Epithelial cell of prostate (primary cell): ENCODE measurements around the genes ERICH3 and GIPC2.

GRCh38 chr1:67847480-67847889, 14.2 kb upstream of the GNG12 start:
- RRBS = no CpG with 5 or more reads among the region's 3 CpGs

DNA sequence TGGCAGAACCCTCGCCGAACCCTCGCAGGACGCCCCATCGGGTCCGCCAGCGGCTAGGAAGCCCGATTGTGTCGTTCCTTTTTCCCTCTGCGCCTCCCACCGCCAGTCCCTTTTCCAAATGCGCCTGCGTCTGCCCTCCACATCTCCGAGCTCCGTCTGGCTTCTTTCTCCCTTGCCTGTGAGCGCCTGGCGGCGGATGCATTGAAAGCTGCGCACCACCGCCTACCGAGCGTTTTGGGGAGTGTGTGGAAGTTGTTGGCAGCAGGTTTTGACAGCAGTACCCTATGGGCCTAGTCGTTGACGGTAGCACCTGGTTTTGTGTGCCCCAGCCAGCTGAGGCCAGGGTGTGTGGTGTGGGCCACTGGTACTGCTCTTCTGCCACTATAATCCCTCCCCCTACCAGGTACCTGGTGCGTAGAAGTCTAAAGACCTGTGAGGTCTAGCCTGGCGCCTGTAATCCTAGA, 1.2 kb upstream of the DIRAS3 start:
- RRBS = no CpG with 5 or more reads among the region's 26 CpGs

- RRBS = no CpG with 5 or more reads among the region's 4 CpGs
Observed at GRCh38 chr1:68159467-68160000, 72.8 kb downstream of the WLS start.

DNA sequence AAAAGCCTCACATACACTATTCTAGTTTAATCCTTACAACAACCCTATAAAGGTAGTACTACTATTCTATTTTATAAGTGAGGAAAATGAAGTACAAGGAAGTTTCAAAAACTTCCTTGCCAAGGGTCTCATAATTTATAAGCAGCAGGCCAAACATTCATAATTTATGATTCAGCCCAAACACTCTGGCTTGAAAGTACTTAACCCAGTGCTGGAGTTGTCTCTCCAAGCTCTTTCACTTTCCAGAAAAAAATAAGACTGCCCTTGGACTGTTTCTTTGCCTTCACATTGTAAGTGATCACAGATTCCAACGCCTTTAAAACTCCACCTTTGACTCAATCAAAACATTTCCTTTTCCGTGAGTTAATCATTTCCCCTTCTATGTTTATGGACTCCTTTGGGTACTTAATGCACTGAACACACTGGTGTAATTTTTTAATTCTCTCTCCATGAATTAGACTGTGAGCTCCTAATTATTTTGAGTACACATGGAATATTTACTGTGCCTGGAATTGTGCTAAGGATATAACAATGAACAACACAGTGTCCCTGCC, 54.4 kb downstream of the WLS start:
- RRBS = no CpG with 5 or more reads among the region's 2 CpGs

- RRBS = 0% methylated on average over 3 of the region's 21 CpGs
Observed at GRCh38 chr1:68231376-68231665, 1.0 kb downstream of the WLS start.

DNA sequence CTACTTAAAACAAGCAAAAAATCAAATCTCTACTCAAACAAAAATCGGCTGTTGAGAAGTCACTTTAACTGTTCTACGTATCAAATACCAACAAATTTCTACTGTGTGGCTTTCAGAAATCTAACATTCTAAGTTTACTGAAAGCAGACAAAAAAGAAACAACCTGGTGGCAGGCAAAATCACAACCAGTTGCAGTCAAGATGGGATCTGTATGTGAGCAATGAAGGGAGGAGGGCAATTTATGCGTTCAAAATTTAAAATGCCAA, 1.2 kb downstream of the ANKRD13C start:
- RRBS = no CpG with 5 or more reads among the region's 3 CpGs

- RRBS = no CpG with 5 or more reads among the region's 10 CpGs
Observed at GRCh38 chr1:70530289-70530599, 119.2 kb downstream of the CTH start.

DNA sequence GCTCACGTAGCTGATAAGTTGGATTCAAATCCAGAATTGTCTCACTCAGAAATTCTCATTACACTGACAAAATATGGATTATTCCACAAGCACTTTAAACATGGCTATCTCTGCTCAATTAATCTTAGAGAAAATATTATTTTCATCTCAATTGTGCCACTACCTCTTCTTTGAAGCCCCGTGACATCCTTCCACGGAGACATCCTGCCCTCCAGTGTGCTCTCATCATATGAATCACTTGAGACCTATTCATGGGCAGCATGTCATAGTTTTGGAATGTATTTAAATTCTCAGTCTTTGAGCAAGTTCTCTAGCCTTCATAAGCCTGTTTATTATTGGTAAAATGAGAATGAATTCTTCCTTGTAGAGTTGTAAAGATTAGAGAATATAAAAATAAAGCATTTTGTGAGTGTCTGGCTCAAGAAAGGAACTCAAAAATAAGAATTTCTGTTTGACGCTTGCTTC, 557.2 kb upstream of the ZRANB2 start:
- RRBS = no CpG with 5 or more reads among the region's 4 CpGs

- RRBS = no CpG with 5 or more reads among the region's 4 CpGs
Observed at GRCh38 chr1:74522135-74522559, 9.7 kb upstream of the LRRC53 start.

DNA sequence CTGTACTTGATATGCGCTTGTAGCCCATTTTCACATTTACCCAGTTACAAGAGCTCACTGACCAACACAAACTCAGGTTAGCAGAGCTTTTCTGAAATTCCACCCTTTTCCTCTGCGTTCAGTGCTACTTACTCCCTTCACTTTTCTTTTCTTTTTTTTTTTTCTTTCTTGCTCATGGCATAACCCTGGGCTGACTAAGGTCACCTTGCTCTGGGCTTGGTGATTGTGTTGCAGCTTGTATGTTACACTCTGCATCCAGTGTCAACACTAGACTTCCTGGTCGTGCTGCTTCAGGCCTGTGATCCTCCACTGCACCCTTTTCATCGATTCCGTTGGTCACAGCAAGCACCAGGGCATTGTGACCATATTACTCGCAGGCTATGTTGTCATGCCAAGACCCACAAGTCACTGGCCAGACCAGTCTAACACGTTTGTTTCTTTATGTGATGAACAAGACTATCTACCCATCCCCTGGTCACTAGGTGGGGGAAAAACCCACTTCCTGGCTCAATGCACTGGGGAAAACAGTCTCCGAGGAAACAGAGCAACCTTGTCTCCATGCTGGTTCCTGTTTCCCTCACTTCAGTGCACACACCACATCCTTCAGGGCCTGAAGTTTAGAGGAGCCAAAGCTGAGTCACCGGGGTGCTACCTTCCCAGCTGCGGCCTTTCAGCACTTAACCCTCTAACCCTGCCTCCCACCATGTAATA, 21.0 kb downstream of the ERICH3 start:
- RRBS = no CpG with 5 or more reads among the region's 10 CpGs

DNA sequence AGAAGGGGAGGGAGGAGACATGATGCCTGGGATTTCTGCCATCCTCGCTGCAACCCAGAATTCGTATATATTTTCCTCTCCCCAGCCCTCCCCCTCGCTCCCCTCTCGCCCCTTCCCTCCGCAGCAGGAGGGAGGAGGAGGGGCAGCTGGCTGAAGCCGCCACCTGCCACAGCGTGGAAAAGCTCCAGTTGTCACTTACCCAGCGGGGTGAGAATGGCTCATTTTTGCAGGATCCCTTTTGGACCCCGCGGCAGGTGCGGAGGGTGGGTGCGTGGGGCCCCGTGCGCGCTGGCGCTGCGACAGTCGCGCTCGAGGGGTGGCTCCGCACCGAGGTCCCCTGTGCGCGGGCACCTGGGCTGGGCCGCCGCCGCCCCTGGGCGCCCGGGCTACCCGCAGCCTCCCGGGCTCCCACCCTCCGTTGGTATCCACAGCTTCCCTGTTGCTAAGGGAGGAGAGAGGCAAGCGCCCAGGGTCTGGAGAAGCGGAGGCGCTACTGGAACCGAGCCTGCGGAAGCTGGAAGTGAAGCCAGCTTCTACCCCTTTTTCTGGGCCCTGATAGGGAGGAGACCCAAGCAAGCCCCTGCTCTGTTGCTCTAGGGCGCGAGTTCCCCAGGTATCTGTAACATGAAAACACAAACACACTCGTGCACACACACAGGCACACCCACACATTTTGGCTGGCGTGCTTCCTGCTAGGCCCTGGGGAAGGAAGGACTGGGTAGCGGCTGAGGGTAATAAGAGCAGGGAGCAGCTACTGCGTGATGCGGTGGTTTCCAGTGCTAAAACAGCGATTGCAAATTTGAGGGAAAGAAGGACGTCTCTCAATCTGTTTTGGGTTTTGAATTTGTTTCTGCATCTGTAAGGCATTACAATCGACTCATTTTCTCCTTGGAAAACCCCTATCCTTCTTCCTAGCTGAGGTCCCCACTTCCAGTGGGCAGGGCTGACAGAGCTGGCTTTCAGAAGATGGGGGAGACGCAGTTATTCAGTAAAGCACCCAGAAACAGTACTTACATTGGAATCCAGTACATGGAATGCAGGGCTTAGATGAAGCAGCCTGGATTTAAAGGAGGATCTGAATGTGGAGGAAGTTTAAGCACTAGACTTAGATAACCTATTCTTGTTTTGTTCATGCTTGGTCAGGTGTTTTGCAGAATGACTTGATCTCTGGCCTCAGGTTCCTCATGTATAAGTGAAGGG, at the start of gene ERICH3:
ERICH3 (minus strand) TSS at position 495 of the 1,200 bp plus-strand sequence.
- RRBS = no CpG with 5 or more reads among the region's 48 CpGs

DNA sequence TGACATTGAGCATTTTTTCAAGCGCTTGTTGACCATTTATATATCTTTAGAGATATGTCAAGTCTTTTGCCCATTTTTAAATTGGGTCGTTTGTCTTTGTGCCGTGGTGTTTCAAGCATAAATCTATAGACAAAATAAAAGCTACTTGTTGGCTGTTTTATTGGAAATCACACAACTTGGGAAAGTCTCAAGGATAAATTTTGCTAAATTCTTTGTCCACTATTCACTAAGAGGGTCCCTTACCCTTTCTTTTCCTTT, 385.6 kb downstream of the ST6GALNAC3 start:
- RRBS = no CpG with 5 or more reads among the region's 3 CpGs

- RRBS = 48% methylated on average over 2 of the region's 4 CpGs
Observed at GRCh38 chr1:76958499-76959203, 91.4 kb downstream of the ST6GALNAC5 start.

- RRBS = 1% methylated on average over 9 of the region's 52 CpGs
Observed at GRCh38 chr1:77282289-77283229, 740 bp downstream of the AK5 start.

- RRBS = no CpG with 5 or more reads among the region's 25 CpGs
Observed at GRCh38 chr1:77758674-77759345, 842 bp downstream of the USP33 start.

DNA sequence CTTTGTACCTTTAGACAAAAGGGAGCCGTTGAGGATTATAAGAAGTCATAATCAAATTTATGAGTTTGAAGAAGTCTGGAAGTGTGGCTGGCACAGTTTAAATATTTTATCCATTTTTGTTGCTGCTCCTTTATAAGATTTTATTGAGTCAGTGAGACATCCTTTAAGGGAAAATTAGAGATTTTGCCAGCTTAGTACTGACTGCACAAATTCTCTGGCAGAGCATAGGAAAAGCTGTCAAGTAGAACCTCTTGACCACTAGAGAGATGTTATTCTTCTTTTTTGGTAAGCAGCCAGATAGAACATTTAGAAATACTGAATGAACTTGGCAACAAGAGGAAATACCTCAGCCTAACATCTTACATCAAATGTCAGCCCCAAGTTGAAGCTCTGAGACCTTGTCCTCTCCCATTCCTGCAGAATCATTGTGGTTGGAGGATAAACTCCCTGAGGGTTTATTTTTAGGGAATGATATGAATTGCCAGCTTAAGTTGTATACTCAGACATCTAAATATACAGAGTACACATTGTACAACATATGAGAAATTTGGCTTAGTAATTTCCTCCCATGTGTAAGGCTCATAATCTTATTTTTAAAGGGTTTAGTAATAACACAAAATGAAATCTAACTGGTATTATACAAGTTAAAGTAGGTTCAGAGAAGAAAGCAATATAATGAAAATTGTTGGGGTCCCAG, 53.5 kb downstream of the MIGA1 start:
- RRBS = no CpG with 5 or more reads among the region's 1 CpG

DNA sequence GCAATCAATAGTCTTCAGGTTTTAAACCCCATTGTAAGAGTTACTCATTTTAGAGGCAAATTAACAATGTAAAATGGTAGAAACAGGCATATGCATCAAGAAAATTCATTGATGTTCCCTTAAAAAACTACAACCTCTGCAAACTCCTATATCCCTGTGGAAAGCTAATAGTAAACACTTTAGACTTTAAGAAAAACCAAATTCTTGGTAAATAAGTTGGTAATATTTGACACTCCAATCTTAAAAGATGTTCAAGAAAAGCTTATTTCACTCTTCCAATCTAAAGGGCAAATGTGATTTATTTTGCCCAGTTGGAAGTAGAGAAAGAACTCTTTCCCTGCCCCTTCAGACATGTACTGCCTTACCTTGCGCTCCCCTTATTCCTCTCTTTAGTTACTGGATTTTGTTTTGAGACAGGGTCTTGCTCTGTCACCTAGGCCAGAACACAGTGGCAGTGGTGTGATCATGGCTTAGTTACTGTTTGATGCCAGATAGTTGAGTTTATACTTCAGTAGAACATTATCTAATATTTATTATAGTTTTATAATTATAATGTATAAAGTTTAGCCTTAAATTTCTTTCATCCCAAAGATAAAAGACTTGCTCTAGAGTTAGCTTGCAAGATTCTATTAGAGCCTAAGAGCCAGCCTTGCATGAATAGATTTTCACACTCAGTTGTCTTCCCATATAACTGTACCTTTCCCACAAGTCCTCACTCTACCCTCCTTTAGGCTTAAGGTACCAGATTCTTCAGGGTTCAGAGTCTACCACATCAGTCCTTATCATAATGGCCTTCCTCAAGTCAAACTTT, 27.5 kb downstream of the FUBP1 start:
- RRBS = no CpG with 5 or more reads among the region's 1 CpG

DNA sequence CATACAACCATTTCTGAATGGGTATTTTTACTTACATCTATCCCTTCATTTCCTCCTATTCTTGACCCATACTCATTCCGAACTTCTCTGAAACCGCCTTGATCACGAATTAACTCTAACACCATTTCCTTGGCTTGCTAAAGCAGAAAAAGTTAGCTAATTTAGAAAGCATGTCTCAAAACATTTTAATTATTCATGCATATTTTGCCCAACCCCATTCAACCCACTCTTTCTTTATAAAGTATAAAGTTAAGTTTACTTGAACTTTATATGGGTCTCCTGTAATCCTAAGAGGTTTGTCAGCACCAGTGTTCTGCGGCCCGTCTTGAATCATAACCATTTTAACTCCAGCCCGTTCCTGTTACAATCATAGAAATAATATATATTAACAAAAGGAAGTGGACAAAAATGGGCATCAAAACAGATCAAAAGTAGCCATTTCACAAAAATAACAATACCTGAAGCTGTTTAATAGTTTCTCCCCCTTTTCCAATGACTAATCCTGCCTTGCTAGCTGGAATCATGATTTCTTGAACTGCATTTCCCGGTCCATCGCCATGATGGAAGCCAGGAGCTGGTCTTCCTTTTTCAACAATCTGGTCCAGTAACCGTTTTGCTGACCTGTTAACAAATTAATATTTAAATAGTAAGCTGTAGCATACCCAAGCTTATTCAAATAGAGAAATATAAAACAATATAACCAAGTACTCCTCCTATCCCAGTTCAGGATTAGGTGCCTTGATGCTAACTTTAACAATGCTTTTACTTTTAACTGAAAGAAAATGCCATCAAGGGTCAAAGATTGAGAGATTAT, 14.1 kb downstream of the FUBP1 start:
- RRBS = no CpG with 5 or more reads among the region's 9 CpGs

DNA sequence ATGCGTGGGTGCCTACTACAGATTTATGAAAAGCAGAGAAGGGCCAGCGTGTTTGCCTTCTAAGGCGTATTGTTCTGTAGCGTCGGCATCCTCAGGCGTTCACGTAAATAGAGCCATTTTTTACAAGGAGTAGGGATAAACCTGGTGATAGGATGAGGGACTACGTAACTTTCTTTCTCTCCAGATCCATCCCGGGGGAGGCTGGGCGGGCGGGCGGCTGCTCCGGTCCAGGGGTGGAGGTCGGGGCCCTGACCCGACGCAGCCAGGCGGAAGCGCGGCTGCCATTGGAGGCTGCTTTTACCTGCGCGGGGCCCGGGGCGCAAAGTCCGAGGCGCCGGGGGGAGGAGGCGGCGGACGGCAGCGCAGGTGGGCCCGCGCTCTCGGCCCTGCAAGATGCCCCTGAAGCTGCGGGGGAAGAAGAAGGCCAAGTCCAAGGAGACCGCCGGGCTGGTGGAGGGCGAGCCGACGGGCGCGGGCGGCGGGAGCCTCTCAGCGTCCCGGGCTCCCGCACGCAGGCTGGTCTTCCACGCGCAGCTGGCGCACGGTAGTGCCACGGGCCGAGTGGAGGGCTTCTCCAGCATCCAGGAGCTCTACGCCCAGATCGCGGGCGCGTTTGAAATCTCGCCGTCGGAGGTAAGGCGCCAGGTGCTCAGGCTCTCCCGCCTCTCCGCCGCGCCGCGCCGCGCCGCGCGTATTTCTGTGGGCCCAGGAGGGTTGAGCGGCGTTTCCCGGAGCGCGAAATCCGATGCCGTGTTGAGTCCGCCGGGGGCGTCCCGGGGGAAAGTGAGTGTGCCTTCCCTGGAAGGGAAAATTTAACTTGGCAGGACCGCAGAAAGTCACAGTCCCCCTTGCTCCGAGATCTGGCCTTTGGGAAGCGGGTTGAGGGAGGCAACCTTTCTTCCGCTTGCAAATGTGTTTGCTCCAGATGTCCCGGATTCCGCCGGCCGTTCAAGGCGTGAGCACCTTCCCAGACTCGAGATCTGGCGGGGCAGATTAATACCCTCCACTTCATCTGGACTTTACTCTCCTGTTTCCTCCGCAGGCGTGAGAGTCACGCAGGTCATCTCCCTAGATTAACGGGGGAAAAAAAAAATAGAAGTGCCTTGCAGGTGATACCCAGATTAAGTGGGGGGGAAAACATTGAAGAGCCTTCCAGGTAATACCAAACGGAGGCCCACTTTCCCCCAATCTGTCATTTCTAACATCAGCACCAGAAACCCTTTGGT, at the start of gene GIPC2:
GIPC2 (plus strand) TSS at position 265 of the 1,226 bp plus-strand sequence.
- RRBS = 5% methylated on average over 23 of the region's 100 CpGs

- RRBS = no CpG with 5 or more reads among the region's 5 CpGs
Observed at GRCh38 chr1:78047242-78047647, 1.5 kb downstream of the GIPC2 start.